PC-3 (cell line): Measurements from ENCODE around the genes XIRP1 and ZNF620.

- RAMPAGE, long total RNA: no peak
Observed at GRCh38 chr3:39082408-39083595, 24.6 kb downstream of the GORASP1 start.

- RAMPAGE, long total RNA: no peak
Observed at GRCh38 chr3:39093674-39094131, 13.7 kb downstream of the GORASP1 start.

DNA sequence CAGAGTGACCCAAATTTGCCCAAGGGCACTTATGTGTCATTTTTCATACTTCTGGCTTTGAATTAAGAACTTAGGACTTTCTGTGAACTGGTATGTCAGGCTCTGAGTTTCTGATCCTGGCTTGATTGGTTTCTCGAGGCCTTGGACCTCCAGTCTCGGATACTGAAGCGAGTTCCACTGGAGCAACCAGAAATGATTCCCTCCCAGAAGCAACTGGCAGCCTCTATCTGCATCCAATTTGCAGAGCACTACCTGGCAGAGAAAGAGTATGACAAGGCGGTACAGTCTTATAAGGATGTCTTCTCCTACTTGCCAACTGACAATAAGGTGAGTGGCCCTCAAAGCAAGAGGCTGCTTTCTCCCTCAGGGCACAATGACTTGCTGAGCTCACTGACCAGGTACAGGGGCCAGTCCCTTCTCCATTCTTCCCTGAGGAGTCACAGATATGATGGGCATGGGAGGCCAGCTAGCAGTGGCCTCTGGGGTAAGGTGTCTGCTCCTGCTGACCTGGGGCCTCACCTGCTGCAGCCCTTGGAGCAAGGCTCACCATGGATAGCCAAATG is 20.4 kb downstream of the CSRNP1 start:
- RAMPAGE, long total RNA: no peak

GRCh38 chr3:39140495-39141276 is 12.7 kb downstream of the CSRNP1 start:
- RAMPAGE, long total RNA: no peak

GRCh38 chr3:39149408-39150094 is 3.8 kb downstream of the CSRNP1 start:
- RAMPAGE, long total RNA: no peak

GRCh38 chr3:39151187-39151302 is 2.3 kb downstream of the CSRNP1 start:
- RAMPAGE, long total RNA: no peak

DNA sequence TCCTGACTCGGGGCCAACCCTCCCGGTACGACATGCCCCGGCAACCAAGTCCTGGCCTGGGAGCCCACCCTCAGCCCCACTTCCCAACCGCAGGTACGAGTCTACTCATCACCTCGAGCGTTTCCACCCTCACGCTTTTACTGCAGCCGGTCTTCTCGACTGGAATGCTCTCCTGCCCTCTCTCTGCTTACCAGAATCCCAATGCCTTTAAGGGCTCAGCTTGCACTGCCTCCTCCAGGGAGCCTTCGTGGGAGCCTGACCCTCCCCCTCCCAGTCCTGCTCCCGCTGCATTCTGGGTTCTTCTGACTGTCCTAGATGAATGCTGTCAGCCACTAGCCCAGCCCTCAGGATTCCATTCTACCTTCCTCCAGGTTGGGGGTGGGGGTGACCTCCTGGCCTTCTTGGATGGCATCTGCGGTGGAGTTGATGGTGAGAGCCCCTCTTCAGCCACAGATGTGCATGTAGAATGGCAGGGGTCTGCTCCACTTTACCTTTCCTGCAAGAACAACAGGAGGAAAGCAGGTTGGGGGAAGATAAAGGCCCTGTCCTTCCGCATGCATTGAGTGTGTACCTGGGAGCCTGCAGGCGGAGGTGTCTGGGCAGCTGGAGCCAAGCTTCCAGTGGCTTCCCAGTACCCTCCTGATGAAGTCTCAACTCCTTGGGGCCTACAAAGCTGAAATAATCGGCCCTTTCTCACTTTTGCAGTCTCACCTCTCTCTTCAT is 1.2 kb upstream of the CSRNP1 start:
- RAMPAGE, long total RNA: no peak

- RAMPAGE, long total RNA: no peak
Observed at GRCh38 chr3:39188770-39189527, 3.4 kb downstream of the XIRP1 start.

DNA sequence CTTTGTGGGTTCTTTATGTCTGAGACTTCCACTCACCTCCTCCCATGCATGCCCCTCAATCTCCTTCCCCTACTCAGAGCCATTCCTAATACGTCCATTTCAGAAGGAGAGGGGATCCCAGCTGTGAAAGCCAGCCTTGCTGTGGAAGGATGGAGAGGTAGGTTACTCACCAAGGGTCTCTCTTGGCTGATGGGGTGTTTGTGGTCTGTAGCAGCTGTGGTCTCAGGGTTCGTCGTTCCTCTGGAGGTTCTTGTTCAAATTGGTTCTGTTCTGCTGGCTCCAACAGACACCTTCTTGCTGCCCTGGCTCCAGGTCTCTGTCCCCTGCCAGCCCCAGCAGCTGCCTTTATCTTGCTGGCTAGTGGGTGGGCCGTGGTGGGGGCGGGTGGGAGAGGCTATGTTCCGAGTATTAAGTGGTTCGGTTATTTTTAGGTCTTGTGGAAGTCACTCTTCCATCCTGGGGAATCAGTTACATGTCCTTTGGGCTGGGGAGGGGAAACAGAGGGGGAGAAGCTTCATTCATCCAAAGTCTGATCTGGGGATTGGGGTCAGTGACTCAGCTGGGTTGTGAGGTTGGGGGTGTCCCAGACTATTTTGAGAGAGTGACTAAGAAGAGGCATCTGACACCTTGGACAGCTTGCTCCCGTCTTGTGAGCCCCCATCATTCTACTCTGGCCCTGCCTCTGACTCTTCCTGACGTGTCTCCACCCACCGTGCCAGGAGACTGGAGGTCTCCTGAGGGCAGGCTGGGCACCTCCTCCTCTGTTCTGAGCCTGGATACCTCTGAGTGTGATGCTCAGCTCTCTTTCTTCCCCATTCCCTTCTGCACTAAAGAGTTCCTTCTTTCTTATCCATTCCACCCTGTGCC is at the start of gene XIRP1:
Gene XIRP1, minus strand, starts transcription at position 320 of the 867 bp plus-strand sequence.
- RAMPAGE, long total RNA: no peak

GRCh38 chr3:39387300-39387972 is 4.3 kb downstream of the SLC25A38 start:
- RAMPAGE, long total RNA: no peak

DNA sequence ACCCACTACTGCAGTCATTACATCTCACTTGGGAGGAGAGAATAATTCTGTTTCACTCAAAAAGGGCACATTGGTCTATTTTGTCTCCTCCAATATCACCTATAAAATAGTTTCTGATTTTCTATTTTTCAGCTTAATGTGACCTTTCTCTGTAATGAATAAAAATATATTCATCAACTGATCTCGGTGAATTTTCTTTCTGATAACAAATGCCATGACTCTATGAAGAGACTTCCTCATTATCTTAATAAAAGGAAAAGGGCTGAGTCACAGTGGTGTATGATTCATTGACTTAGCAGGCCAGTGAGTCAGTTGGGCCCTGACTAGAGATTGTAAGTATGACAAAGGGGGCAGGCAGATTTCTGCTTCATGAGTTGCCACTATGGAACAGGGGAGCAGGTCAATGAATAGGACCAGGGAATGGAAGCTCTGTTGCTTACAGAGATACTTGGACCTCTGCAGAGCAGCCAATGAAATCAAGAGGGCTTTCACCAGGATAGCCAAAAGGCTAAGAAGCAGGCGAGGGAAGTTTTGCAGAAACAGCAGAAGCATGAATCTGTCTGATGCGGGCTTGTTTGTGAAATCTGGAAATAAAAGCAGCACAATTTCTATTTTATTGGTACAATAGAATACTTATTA is 170.1 kb upstream of the MYRIP start:
- RAMPAGE, long total RNA: no peak

- RAMPAGE, long total RNA: no peak
Observed at GRCh38 chr3:39646175-39646546, 163.2 kb upstream of the MYRIP start.

- RAMPAGE, long total RNA: no peak
Observed at GRCh38 chr3:40209548-40210177, 99.8 kb upstream of the EIF1B start.

- RAMPAGE, long total RNA: no peak
Observed at GRCh38 chr3:40417947-40418403, 31.0 kb downstream of the ENTPD3 start.

GRCh38 chr3:40452314-40453589 is 4.4 kb upstream of the RPL14 start:
- RAMPAGE, long total RNA: no peak

GRCh38 chr3:40458368-40458964 is 1.3 kb downstream of the RPL14 start:
- RAMPAGE, long total RNA: no peak

GRCh38 chr3:40505529-40506568 is at the start of gene ZNF620:
TSS of gene ZNF620 (plus strand) at chr3:40506039.
- RAMPAGE, long total RNA: no peak

GRCh38 chr3:40623831-40624077 is 99.0 kb downstream of the ZNF621 start:
- RAMPAGE, long total RNA: no peak

- RAMPAGE, long total RNA: no peak
Observed at GRCh38 chr3:40690663-40691036, 165.9 kb downstream of the ZNF621 start.

- RAMPAGE, long total RNA: no peak
Observed at GRCh38 chr3:40975439-40976421, 223.6 kb upstream of the CTNNB1 start.